HT-29 (cell line): ENCODE data around the genes LHFPL5, SRPK1, STK38 and SRSF3.

DNA sequence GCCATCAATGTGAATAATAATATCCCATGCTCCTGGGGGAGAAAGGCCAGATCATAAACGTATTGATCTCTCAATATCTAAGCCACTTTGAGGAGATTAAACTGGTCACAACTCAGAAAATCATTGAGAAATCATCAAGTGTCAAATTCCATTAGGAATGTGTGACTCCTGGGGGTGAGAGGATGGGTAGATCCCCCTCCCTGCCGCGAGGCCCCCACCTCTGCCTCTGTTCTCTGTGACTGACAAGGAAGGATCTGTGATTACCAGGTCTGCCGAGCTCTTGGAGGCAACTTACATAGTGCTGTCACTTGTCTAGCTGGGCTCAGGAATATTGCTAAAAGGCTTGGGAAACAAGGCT is 11.8 kb upstream of the ARMC12 start:
- RAMPAGE, long total RNA = no peak

GRCh38 chr6:35728855-35729235 is 8.0 kb upstream of the ARMC12 start:
- RAMPAGE, long total RNA = no peak

DNA sequence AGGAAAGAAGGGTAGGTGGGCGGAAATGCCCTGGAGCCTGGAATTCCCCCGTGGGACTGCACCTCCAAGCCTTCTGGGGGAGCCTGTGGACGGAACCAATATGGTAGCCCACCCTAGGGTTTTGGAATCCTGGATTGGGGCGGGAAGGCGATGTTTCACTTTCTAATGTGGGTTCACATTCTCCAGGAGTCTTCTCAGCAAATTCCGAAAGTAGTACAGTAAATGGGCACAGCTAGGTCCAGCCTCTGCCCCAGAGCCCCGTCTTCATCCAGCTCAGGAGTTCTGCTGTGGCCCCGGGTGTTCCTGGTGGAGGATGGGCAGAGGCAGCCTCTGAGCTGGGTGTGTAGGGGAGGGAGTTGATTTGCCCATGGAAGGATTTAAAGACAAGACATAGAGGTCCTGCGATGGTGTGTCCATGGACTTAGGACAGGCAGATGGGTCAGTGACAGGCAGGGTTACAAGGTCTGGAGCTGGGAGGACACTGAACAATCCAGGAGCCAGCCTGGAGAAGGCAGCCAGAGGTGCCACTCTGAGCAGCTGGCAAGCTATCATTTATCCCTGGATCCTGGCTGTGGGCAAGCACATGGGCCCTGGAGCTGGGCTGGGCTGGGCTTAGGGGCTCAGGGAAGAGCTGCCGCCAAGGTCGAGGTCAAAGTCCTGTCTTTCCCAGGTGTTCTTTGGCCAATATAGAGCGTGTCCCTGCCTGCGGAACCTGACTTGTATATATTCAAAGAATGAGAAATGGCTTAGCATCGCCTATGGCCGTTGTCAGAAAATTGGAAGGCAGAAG is 6.6 kb downstream of the CLPSL1 start:
- RAMPAGE, long total RNA = no peak

DNA sequence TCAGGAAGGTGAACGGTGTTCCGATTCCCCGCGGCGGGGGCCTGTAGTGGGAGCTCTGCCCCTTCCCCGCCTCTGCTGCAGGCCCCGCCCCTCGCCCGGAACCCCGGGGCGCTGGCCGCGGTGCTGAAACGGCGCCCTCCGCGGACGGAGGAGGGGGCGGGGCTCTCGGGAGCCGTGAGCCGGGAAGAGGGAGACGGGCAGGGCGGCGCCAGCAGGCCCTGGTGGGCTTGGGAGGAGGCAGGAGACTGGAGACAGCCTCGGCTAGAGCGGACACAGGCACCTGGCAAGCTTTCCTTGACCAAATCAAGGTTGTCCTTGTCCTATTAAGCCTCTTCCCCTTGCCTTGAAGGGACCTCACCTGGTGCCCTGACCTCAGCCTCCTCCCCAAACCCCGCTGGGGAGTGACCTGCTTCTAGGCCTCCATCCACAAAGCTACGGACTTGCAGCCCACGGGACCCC is at the start of gene LHFPL5:
Gene LHFPL5 (plus strand): TSS at position 165 of the 459 bp plus-strand sequence.
- RAMPAGE, long total RNA = no peak

- RAMPAGE, long total RNA = start-site peak on the minus strand at chr6:35921059-35921101, 40 and 232 reads in 2 replicates
These were observed at the start of gene SRPK1 for GRCh38 chr6:35920499-35921501. TSS of gene SRPK1 (minus strand) at chr6:35921098.

DNA sequence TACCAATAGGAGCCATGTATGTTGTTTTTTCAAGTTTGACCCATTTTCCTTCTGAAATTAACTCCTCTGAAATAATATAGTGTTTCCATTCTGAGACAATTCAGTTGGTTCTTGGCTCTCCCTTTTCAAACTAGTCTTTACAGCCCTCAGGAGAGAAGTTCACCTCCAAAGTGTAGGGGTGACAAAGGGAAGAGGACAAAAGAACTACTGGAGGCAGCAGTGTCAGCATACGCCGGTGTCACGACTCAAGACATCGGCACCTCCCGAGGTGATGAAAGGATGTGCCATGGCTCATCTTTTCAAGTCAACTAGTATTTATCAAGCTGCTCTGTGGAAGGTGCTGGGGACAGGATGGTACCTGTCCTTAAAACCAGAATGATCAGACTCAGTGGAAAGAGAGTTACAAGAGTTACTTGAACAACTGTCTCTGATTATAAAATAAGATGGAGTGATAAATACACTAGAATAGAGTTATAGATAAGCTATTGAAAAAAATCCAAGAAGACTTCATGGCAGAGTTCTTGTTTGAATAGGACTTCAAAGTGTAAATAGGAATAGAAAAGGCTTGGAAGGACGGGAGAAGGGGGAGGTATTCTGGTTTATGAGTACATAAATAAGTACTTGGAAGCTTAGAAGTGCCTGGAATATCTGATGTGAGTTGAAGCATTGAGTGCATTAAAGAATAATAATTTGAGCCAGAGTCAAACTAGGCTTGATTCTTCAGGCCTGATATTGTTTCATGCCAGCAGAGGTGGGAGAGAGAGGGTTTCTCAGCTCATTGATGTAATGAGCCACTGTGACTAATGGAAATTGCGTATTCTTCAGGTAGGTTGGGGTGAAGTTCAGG is 37.6 kb upstream of the MAPK13 start:
- RAMPAGE, long total RNA = no peak

DNA sequence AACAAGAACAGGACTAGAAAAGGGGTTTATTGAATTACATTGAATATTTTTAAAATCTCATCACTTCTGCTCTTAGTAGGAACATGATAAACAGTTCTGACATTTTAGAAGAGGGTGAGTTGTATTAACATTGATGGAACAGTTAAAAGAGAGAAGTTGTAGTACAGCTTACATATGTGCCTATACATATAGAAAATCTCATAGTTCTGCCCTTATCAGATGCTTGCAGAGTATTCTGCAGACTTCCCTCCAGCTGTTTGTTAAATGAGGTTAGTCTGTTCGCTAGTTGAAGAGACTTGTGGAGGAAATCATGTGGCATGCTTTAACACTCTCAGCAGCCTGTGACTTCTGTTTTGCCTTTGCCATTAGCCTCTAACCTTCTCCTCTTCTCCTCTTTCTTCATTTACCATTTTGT is 31.1 kb upstream of the MAPK13 start:
- RAMPAGE, long total RNA = no peak

GRCh38 chr6:36108987-36110026 is 21.0 kb upstream of the MAPK13 start:
- RAMPAGE, long total RNA = no peak

DNA sequence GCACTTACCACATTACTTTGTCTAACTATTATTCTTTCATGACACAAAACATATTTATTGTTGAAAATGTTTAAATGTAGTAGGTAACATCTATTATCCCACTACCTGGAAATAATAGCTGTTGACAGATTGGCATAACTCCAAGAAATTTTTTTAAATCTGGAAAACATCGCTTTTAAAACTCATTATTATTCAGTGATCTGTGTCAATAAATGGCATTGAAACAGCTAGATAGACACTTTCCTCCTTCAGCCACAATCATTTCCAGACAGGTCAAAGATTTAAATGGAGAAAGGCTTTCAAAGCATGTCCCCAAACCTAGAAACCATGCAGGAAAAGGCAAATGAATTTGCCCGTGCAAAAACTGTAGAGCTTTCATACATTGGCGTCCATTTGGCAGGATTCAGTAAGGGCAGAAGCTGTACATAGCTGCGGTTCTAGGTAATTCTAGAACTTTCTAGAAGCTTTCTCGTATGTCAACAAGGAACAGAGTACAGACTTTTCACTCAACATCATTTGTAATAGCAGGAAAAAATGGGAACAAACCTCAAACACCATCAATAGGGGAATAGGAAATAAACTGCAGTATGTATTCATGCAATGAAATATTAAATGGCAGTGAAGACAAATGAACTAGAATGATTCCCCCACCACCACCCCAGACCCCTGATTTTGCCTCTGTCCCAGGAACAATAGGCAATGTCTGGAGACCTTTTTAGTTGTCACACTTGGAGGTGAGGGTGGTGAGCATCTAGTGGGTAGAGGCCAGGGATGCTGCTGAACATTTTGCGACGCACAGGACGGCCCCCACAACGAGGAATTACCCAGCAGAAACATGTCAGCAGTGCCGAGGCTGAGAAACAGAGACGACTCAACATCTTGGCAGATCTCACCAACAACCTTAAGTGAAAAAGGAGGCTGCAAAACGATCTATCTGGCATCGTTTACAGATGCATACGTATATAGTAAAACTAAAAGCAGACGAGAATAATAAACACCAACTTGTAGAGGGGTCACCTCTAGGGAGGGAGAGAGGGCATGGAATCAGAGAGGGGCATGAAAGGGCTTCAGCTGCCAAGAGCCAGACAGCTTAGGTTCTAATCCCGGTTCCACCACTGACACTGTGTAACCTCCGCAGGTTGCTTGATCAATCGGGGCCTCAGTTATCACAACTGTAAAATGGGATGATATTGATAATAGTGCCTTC is 10.9 kb upstream of the MAPK13 start:
- RAMPAGE, long total RNA = no peak

GRCh38 chr6:36122793-36123348 is 7.4 kb upstream of the MAPK13 start:
- RAMPAGE, long total RNA = no peak

DNA sequence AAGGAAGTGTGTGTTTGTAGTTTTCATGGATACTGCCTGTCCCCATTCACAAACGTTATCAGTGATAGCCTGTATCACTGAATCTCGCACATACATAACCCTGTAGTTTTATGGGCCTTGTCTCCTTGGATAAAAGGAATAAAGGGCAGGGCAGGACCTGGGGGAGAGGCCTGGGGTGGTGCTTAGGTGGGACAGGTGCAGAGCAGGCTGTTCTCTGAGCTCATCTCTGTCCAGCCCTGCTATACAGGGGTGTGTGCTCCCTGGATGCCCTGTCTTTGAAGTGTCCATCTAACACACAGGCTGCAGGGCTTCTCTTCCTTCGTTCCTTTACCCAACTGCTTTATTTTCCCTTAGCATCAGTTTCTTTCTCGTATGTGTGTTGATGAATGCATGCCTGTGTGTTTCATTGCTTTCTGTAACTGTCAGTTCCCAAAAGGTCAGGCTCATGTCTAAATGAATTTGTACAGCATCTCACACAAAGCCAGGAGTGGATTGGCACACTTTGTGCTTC is 26.4 kb downstream of the BRPF3 start:
- RAMPAGE, long total RNA = no peak

GRCh38 chr6:36245114-36245370 is 24.8 kb upstream of the PNPLA1 start:
- RAMPAGE, long total RNA = no peak

GRCh38 chr6:36486738-36487554 is 44.1 kb downstream of the KCTD20 start:
- RAMPAGE, long total RNA = no peak

- RAMPAGE, long total RNA = no peak
These were observed 37.8 kb downstream of the STK38 start for GRCh38 chr6:36509318-36509958.

GRCh38 chr6:36547008-36547852 is at the start of gene STK38:
TSS of gene STK38 (minus strand) at chr6:36547479.
- RAMPAGE, long total RNA = no peak

DNA sequence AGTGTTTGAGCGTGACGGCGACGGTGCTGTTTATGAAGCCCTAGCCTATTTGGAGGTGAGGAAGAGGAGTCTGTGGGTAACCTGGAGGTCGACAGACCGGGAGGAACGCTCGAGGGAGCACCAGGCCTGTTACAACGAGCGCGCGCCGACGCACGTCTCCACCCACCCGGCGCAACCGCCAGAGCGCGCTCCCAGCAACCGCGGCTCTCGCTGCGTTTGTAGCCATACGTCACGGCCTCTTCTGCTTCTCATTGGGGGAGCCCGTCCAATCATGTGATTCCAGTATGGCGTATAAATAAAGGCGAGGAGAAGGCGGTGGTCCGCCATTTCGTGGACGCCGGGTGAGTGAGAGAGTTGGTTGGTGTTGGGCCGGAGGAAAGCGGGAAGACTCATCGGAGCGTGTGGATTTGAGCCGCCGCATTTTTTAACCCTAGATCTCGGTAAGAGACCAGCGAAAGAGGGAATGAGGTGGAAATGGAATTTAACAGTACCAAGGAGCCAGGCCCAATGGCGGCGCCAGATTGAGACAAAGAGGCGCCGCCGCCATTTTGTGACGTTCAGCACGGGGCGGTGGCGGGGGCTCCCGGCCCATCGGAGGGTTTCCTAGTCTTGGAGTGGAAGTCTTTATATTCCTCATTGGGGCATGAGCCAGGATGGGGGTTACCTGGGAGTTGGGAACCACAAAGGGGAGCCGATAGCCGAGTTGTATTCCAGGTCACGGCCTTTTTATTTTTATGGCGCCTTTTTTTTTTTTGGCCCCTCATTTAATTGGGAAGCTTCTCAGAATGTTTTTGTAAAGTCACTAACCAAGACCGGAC is at the start of gene SRSF3:
Gene SRSF3 (plus strand): TSS at position 321 of the 818 bp plus-strand sequence.
- RAMPAGE, long total RNA = start-site peak on the plus strand centred at position 321 of the sequence, 9 bp wide, 937 and 919 reads in 2 replicates

GRCh38 chr6:36596301-36597175 is 2.4 kb downstream of the SRSF3 start:
- RAMPAGE, long total RNA = no peak

GRCh38 chr6:36605702-36606560 is 11.8 kb downstream of the SRSF3 start:
- RAMPAGE, long total RNA = no peak

DNA sequence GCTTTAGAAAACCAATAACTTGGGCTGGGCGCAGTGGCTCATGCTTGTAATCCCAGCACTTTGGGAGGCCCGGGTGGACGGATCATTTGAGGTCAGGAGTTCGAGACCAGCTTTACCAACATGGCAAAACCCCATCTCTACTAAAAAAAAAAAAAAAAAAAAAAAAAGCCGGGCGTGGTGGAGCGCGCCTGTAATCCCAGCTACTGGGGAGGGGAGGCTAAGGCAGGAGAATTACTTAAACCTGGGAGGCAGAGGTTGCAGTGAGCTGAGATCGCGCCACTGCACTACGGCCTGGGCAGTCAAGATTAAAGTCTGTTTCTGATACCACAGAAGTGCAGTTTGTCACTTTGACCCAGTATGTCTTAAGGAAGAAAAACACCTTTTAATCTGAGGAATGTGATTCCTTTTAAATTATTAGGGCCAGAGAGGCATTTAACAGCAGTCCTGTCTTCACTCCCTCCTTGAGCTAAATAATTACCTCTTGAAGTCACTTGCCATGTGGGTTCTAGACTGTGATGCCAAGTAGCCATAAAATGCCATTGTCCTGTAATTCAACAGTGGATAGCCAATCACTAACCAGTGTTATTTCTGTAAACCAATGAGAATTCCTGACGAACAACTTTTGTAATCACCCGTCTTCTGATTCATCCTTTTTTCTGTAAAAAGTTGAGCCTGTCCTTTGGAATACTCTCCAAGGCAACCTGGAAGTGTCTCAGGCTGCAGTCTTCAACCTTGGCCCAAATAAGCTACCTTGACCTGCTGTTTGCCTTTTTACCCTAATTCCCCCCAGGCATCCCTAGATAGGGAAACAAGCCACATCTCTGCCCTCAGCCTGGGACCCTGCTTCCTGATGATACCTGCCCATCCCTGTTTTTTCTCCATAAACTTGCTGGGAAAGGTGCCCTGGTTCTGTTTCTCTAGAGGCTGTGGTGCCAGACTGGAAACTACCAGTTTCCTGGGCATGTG is 16.3 kb downstream of the SRSF3 start:
- RAMPAGE, long total RNA = no peak

DNA sequence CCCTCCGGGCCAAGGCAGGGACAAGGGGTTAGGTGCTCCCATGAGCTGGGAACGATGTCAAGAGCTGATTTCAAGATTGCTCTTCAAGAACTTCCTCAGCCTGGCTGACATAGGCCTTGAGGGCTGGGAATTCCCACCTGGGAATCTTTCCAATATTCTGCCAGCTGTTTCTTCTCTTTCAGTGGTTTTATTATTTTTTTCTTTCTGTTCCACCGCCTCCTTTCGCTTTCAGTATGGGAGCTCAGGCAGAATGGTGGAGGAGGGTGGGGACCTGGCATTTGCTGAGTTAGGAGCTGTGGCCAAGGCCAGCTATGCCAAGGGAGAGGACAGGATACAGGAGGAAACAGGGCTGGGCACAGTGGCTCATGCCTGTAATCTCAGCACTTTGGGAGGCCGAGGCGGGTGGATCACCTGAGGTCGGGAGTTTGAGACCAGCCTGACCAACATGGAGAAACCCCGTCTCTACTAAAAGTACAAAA is 33.7 kb downstream of the SRSF3 start:
- RAMPAGE, long total RNA = no peak